Mesenteric fat pad (tissue), 1 donor: Measurements from ENCODE around the gene AKAP8L.

DNA sequence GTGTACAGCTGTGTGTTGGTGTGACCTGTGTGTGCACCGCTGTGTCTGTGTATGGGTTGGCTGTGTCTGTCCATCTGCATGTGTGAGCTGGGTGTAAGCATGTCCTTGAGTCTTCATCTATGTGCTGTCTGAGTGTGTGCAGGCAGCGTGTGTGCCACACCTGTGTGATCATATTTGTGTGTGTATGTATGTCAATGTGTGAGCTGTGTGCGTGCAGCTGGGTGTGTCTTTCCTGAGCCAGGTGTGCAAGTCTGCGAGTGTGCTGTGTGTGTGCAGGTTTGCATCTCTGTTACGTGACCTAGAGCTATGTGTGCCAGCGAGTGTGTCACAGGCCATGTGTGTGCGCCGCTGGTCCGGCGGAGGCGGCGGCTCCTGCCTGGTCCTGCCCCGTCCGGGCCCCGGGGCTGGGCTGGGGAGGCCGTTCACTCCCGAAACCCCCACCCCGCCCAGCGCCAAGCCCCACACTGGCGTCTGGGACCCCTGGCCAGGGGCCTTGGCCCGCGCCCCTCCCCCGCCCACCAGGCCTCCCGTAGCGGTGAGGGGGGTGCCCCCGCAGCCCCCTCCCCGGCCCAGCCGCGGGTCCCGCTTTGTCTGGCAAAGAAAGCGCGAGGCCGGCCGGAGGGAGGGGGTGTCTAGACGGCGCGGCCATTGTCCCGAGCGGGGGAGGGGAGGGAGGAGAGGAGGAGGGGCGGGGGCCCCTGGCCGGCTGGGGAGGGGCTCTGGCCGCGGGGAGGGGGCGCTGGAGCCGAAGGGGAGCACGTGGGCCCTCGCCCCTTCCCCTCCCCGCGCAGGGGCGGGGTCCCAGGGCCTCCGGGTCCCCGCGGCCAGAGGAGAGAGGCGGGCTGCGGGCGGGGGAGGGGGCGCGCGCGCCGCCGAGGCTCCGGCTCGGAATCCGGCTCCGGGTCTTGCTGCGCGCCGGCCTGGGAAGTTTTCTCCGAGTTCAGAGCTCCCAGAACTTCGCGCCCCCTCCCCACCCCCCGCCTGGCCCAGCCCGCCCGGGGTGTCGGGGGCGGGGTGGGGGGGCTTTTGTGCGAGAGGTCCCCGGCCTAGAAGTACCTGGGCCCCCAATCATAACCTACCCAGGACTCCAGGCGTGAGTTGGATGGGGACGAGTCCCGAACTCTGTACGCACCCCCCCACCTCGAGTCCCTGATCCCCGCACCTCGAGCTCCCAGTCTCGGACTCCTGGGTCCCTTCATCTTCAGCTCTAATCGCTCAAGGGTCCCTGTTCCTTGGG is 1.0 kb downstream of the NOTCH3 start:
- PRO-cap: no peak

DNA sequence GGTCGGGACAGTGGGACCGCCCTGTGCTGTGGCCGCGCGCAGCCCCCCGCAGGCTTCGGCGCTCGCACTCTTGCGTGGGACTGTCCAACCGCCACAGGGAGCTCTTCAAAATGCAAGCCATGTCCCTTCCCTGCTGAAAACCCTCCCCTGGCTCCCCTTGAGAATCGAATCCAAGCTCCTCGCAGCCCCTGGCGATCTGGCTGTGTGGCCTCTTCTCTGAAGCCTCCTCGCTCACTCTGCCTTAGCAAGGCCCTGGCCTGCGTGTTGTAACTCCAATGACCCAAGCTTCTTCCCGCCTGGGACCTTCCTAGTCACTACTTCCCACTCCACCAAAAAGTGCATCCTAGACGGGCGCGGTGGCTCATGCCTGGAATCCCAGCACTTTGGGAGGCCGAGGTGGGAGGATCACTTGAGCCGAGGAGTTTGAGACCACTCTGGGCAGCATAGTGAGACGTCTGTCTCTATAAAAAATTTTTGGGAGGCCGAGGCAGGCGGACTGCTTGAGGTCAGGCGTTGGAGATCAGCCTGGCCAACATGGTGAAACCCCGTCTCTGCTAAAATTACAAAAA is 8.2 kb downstream of the EPHX3 start:
- PRO-cap: unidirectional peak, minus-strand start at position 238 of the sequence

GRCh38 chr19:15234317-15235070 is 2.2 kb upstream of the EPHX3 start:
- PRO-cap: no peak

DNA sequence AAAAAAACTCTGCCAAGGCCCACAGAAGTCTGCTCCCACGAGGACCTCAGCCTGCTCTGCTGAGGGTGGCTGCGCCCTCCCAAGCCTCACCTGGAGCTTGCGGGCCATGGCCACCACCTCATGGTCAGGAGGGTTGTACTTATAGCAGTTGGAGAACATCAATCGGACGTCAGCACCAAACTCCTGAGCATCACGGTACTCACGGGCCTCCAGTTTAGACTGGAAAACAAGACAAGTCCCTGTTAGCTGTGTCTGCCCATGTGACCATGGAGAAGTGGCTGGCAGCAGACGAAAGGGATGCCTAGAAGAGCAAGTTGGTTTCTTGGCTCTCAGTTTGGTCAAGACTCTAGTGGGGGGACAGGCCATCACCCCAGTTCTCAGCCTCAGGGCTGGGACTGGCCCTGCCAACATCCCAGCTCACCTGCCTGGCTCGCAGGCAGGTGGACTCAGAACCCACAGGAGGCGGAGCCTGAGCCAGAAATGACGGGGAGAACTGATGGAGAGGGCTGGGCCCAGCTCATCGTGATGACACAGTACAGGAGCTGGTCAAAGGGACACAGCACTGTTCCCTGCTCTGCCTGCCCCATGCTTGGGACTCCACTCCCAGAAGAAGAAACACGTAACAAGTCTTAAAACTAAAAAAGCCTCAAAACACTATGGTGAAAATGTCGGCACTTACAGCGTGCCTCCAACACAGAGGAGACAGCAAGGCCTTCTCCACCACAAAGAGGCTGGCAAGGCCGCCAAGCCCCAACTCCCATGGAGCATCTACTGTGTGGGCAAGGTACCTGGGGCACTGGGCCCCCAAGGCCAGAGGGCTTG is 31.3 kb upstream of the EPHX3 start:
- PRO-cap: no peak

DNA sequence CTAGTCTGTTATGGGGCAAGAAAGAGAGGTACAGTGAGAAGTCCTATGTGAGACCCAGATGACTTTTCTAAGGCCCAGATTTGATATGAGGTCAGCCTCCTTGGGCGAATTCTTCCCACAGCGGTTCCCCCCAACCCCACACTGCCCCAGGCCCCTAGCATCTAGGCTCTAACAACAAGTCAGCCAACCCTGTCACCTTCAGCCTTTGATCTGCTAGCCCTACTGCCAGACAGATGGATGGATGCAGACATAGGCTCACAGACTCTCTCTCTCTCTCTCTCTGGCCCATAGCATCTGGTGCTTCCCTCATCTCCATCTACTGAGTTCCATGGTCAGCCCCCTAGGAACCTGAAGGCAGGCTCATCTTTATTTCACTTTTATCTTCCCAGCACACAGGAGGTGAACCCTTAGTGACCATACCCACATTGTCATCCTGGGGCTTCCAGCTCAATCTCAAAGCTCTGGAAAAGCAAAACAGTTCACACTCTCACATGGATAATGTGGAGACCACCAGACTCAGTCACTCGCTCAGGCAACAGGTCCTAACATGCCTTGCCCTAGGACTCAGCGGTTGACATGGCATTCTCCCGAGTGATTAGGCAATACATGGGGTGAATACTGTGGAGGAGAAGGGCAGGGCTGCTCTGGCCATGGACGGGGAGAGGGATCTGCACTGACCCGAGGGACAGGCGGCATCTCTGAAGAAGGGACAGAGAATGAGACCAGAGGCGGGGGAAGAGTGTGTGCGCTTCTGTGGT is 44.2 kb upstream of the EPHX3 start:
- PRO-cap: no peak

GRCh38 chr19:15290766-15291272 is 41.5 kb downstream of the BRD4 start:
- PRO-cap: no peak

GRCh38 chr19:15371761-15372611 is 7.6 kb downstream of the AKAP8 start:
- PRO-cap: no peak

DNA sequence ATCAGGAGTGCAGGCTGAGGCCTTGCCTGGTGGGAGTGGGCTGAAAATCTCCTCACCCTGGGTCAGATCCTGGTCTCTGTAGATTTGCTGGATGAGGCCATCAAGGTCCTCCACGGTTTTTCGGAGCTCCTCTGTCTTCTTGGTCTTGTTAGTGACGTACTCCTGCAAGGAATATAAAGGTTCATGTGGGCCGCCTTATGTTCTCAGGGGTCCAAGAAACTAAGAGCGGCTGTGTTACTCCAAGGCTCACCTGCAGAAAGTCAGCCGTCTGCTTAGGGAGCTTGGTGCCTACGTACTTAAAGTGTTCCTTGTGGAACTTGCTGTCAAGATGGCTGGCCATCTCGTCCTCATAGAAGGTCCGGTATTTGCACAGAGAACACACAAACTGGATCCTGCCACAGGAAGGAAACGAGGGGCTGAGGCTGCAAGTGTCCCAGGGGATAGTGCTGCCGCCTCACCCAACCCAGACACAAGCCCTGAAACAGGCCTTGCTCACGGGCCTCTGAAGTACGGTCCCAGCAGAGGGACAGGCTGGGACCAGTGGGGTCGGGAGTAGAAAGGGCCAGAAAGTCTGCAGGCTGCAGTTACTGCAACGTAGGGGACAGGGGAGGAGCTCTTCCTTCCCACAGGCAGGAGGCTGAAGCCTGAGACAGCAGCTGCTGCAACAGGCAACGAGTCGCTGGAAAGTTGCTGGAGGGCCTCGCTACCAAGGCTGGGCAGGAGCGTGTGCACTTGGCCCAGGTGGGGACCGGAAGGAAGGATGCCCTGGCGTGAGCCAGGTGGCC is 18.1 kb upstream of the AKAP8 start:
- PRO-cap: no peak

GRCh38 chr19:15401868-15402783 is 16.7 kb downstream of the AKAP8L start:
- PRO-cap: no peak

DNA sequence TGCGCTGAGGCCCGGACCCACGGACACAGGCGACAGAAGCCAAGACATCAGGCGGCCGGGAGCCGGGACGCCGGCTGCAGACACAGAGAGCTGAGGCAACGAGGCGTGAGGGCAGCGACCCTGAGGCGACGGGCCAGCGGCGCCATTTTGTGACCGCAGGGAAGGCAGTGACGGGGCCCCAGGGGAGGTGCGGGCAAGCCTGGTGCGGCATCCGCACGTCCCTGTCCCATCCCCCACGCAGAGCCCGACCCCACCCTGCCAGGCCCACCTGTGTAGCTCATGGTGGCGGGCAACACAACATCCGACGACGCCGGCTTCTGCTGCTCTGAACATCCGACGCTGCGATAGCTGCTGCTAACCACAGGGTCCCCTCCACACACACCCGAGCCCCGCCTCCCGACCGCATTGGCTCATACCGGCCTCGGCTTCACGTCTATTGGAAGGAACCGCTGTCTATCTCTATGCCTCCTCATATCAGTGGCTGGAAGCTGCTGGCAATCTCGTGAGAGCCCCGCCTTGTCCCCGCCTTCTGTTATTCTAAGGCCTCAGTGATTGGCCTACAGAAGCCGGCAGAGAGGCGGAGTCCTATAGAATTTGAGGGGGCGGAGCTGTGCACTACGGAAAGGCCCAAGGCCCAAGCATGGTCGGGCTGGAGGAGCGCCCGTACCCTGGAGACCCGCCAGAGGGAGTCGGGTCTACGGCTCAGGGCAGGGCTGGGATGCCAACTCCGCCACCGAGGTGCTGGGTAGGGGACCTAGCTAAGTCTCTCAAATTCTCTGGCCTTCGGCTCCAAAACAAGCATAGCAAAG is at the start of gene AKAP8L:
Gene AKAP8L, minus strand, starts transcription at position 346 of the 809 bp plus-strand sequence.
- PRO-cap: unidirectional peak, minus-strand start at position 346 of the sequence

- PRO-cap: no peak
Measured at GRCh38 chr19:15540376-15540755, 32.0 kb downstream of the CYP4F22 start.

GRCh38 chr19:15673250-15673714 is 395 bp downstream of the CYP4F12 start:
- PRO-cap: no peak

DNA sequence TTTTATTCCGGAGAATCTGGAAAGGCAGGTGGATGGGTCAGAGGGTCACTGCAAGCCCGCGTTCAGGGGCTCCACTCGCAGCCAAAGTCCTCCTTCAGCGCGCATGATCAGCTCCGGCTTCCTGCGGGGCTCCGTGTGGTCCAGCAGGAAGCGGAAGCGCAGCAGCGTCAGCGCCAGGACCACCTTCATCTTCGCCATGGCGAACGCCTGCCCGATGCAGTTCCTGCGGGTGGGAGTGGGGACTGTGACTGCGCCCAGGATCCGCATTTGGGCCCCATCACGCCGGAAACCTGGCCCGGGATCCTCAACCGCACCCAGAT is 22.4 kb downstream of the OR10H3 start:
- PRO-cap: no peak

DNA sequence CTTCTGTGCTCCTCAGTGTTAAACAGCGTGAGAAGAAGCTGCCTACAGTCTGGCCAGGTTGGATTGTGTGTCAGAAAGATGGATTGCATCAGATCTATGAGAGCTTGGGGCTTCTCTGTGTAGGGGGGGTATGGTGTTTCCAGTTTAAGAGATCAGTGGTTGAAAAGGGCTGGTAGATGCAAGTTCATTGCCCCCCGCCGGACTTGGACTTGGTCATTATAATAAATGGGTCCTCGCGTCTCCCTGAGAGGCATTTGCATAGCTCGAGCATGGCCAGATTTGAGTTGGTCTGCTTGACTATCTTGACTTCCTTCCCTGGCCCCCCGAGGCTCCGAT is 52.8 kb downstream of the OR10H4 start:
- PRO-cap: no peak

- PRO-cap: no peak
Measured at GRCh38 chr19:16014765-16015826, 61.2 kb upstream of the TPM4 start.

DNA sequence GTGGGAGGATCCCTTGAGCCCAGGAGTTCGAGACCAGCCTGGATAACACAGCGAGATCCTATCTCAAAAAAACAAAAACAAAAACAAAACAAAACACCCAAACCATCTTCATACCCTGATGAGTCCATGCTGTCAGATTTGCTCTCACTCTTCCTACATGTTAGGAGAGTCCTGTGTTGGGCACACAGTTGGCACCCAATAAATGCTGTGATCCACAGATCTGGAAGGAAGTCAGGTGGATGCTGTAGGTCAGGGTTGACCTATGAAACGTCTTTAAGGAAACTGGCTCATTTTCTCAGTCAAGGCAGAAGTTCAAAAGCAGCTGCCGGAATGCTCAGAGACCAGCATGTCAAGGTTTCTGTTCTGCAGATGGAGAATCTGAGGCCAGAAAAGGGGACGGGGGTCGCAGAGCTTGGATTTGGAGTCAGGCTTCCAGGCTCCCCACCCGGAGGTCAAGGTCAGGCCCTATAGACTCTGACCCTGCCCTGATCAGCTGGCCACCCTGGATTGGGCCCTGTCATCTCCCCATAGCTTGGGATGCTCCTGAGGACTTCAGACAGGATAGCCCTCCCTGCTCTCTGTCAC is 3.1 kb upstream of the TPM4 start:
- PRO-cap: no peak

- PRO-cap: no peak
Measured at GRCh38 chr19:16079210-16079754, 3.0 kb downstream of the TPM4 start.

- PRO-cap: no peak
Measured at GRCh38 chr19:16102997-16103400, 8.7 kb upstream of the RAB8A start.

- PRO-cap: no peak
Measured at GRCh38 chr19:16119356-16119890, 7.7 kb downstream of the RAB8A start.

GRCh38 chr19:16125188-16125696 is 13.6 kb downstream of the RAB8A start:
- PRO-cap: no peak